Trachea (tissue), 1 donor: ENCODE data around the genes P2RY11, AP1M2 and DNM2.

- PRO-cap: bidirectional peak, plus-strand start at chr19:10096256, minus-strand start at chr19:10096131
Measured at GRCh38 chr19:10095681-10096690, 6.5 kb downstream of the ANGPTL6 start.

- PRO-cap: unidirectional peak, plus-strand start at chr19:10111561
Measured at GRCh38 chr19:10111105-10111800, at the start of gene P2RY11. Gene P2RY11 (plus strand): TSS chr19:10111693.

DNA sequence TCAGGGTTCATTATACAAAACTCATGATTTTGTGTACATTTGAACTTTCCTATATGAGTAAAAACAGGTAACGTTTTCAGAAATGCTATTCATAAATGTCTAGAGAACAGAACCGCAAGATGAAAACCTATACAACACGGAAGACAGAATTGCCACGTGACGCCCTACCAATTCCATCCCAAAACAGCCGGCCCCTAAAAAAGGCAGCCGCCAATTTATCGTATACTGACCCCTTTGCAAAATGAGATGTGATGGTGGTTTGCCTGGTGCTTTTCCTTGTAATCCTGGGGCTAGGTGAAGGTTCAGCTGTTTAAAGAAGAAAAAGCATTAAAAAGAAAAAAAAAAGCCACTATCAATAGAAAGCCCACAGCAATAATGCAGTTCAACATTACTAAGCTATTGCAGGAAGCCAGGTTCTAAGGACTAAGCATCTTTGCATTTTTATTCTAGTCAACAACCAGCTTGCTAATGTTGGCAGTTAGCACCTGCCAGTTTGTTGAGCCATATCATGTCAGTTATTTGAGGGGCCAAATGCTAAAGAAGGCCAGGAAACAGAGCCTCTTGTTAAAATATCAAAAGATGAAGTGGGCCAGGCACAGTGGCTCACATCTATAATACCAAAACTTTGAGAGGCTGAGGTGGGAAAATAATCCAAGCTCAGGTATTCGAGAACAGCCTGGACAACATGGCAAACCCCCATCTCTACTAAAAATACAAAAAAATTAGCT lies 17.5 kb downstream of the DNMT1 start:
- PRO-cap: no peak

DNA sequence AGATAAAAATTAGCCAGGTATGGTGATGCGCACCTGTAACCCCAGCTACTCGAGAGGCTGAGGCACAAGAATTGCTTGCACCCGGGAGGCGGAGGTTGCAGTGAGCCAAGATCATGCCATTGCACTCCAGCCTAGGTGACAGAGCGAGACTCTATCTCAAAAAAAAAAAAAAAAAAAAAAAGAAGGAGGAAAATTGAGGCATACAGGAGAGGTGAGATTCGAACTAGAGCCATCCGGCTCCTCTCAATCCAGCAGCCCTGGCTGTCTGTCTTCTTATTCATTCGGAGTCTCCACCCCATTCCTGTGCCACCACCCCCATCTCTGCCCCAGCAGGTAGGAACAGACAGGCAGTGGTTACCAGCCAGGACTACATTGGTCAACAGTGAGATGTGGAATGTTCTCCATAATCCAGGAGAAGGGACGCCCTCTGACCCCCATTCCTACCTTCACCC lies 6.5 kb upstream of the S1PR2 start:
- PRO-cap: no peak

DNA sequence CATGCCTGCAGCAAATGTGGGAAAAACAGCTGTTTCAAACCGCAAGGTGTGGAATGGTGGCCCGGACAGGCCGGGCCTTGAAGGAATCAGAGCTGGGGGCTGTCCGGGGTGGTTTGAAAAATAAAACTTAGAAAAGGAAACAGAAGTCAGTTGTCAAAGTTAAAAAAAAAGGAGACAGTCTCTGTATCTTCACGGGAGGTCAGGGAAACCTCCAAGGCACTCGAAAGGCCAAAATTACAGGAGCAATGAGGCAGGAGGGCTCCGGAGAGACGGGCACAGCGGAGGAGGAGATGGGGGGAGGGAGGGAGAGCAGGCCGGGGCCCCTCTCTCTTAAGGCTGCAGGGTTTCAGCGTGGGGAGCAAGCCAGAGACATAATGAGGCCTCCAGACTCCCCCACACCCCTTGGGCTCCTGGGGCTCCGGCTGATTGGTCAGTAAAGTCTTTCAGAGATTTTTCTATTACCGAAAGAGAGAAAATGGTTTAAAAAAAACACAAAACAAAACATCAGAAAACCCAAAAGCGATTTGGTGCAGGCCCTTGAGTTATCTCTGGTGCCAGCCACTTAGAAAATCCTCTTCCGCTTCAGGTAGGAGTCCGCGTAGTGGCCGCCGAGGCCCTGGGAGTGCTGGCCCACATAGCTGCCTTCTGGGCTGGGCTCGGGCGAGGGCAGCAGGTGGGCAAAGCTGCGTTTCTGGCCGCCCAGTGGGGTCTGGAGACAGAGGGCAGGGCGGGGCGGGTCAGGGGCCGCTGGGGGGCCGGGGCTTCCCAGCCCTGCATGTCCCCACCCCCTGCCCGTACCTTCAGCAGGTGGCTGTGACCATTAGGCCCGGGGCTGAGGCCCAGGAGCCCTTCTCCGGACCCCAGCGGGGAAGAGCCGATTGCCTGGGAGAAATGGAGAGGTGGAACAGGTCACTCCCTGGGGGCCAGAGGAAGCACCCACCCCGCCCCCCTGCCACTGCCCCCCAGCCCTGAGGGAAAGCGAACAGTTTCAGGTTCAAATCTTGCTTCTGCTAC lies 1.4 kb upstream of the FDX2 start:
- PRO-cap: no peak

DNA sequence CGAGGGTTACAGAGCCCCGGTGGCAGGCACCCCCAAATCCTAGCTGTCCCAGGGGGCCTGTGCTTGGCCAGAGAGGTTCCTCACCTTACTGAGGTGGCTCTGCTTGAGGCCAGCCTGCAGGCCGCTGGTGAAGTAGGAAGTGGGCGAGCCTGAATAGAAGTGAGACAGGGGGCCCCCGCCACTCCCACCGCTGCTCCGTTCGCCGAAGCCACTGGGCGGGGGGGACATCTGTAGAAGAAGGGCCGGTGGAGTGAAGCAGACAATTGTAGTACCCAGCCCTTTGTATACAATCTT lies 2.3 kb upstream of the FDX2 start:
- PRO-cap: no peak

DNA sequence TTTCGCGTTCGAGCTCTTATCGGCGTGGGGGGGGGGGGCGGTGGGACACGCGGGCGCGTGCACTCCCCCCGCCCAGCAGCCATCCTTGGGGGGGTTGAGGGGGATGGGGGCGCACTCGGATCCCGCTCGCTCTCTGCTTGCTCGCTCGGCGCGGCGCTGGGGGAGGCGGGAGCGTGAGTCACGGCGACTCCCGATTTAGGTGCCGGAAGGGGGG lies 1.2 kb upstream of the PDE4A start:
- PRO-cap: no peak

DNA sequence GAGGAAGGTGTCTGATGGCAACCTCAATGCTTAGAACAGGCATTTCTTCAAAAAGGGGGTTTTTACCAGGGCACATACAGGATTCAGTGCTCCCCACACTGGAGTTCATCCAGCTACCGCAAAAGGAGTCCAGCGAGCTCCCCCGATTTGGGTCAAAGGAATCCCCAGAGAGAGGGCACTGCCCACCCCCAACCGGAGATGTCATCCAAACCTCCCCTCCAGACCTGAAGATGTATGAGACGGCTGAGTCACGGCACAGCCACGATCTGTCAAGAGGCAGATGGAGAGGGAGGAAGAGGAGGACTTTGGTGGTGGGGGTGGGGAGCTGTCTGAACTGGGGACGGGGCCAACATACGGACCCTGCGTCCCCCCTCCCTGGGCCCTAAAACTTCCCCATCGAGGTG lies 3.6 kb downstream of the PDE4A start:
- PRO-cap: no peak

DNA sequence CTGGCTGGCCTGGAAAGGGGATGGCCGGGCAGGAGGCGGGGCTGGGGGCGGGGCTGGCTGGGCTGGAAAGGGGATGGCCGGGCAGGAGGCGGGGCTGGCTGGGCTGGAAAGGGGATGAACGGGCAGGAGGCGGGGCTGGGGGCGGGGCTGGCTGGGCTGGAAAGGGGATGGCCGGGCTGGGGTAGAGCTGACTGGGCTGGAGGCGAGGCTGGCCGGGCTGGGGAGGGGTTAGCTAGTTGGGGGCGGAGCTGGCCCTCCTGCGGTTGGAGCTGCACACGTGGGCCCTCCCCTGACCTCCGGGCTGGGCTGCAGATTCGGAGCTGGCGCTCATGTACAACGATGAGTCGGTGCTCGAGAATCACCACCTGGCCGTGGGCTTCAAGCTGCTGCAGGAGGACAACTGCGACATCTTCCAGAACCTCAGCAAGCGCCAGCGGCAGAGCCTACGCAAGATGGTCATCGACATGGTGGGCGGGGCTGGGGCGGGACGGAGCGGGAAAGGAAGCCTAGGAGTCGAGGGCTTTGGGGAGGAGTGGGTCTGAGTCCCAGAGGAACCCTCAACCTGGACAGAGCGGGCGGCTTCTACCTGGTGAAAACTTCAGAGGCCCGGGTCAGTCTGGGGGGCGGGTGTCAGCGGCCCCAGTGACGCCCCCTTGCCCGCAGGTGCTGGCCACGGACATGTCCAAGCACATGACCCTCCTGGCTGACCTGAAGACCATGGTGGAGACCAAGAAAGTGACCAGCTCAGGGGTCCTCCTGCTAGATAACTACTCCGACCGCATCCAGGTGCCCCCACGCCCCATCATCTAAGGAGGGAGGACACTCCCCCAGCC lies 41.1 kb downstream of the PDE4A start:
- PRO-cap: bidirectional peak, plus-strand start at position 184 of the sequence, minus-strand start outside the sequence

DNA sequence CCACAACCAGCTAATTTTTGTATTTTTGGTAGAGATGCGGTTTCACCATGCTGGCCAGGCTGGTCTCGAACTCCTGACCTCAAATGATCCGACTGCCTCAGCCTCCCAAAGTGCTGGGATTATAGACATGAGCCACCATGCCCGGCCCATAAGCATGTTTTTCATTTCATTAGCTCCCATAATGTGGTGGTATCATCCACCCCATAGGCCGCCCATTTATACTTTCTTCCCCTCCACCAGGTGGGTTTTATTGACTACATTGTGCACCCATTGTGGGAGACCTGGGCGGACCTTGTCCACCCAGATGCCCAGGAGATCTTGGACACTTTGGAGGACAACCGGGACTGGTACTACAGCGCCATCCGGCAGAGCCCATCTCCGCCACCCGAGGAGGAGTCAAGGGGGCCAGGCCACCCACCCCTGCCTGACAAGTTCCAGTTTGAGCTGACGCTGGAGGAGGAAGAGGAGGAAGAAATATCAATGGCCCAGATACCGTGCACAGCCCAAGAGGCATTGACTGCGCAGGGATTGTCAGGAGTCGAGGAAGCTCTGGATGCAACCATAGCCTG lies 36.4 kb downstream of the KEAP1 start:
- PRO-cap: no peak

DNA sequence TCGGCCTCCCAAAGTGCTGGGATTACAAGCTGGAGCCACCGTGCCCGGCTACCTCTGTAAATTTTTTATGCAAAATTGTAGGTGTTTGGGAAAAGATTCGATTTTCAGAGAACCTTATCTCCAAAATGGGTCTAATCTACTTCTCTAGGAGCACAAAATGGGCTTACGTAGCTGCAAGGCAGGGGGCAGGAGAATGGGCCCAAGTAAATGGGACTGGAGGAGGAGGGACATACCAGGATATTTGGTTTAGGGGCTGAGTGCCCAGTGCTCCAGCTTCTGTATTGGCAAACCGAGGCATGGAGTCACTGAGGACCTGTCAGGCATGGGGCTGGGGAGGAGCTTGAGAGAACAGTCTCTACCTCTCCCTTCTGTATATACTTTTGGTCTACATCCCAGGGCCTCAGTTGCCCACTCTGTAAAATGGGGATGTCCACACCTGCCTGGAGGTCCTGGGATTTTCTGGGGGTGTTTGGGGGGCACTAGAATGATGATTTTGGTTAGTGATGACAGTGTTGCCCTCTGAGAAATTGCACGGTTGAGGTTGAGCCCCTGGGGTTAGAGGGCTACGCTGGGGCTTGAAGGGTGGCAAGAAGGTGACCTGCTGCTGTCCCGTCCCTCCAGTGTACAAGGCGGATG lies 4.7 kb downstream of the ATG4D start:
- PRO-cap: no peak

GRCh38 chr19:10586910-10587474 lies at the start of gene AP1M2:
Gene AP1M2 (minus strand): TSS chr19:10587312.
- PRO-cap: no peak

GRCh38 chr19:10593874-10594702 lies 7.0 kb upstream of the AP1M2 start:
- PRO-cap: no peak

- PRO-cap: unidirectional peak, plus-strand start at chr19:10644660
Measured at GRCh38 chr19:10643725-10644815, 10.1 kb upstream of the ILF3 start.

DNA sequence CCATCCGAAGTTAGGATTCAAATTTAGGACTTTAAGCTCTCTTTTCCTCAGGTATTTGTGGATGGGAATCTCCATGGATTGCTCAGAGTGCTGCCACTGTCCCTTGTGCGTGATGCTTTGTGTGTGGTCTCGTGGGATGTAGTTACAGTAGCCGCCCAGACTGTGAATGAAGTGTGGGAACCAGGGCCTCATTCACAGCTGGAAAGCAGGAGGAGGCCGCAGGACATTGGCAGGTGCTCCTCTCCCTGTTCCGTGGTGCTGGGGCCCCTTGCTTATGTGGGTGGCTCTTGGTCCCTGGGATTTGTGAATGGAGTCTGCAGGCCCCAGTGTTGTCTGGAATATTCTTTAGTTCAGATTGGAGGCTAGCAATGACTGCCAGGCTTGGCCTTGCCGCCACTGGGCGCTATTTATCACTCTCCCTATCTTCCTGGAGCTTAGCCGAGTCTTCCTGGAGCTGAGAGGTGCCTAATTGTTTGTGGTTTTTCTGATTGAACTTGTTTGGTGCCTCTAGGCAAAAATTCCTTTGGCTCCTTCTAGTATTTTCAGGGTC lies 1.6 kb downstream of the ILF3 start:
- PRO-cap: bidirectional peak, plus-strand start at position 191 of the sequence, minus-strand start at position 111 of the sequence; unidirectional peak, minus-strand start at position 254 of the sequence; unidirectional peak, minus-strand start at position 309 of the sequence

- PRO-cap: no peak
Measured at GRCh38 chr19:10662226-10663127, 8.3 kb downstream of the ILF3 start.

DNA sequence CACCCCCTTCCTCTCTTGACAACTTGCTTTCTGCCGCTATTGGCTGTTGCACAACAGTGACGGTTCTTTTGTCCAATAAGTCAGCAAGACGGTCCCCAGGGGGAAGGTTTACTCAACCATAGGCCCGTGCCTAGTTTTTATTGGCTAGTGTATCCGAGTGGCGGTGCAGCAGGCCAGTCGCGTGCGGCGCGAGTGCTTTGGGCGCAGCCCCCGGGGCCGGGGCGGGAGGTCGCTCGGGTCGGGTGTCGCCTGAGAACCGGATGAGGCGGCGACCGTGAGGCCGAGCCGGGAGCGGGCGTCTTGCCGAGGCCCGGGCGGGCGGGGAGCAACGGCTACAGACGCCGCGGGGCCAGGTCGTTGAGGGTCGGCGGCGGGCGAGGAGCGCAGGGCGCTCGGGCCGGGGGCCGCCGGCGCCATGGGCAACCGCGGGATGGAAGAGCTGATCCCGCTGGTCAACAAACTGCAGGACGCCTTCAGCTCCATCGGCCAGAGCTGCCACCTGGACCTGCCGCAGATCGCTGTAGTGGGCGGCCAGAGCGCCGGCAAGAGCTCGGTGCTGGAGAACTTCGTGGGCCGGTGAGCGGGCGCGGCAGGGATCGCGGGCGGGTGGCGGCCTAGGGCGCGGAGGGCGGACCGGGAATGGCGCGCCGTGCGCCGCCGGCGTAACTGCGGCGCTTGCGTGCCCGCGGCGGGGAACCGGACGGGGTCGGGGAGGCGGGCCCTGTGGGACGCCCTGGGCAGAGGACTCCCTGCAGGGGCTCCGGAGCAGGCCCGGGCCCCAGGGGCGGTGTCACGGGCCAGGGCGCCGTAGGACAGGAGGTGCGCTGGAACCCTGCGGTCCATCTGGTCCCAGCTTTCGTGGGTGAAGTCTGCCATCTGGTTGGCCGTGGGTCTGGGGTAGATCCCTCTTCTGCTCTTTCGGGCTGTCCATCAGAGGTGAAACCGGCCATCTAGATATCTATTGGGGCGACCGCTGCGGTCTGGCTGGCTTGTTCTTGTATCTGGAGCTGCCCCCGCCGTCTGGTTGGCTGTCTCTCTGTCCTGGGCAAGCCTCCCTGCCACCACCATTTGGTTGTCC lies at the start of gene DNM2:
Gene DNM2 (plus strand): TSS at position 252 of the 1,078 bp plus-strand sequence.
- PRO-cap: unidirectional peak, plus-strand start at position 147 of the sequence; unidirectional peak, plus-strand start at position 252 of the sequence; unidirectional peak, plus-strand start at position 364 of the sequence

- PRO-cap: no peak
Measured at GRCh38 chr19:10740737-10741130, 22.9 kb downstream of the DNM2 start.

DNA sequence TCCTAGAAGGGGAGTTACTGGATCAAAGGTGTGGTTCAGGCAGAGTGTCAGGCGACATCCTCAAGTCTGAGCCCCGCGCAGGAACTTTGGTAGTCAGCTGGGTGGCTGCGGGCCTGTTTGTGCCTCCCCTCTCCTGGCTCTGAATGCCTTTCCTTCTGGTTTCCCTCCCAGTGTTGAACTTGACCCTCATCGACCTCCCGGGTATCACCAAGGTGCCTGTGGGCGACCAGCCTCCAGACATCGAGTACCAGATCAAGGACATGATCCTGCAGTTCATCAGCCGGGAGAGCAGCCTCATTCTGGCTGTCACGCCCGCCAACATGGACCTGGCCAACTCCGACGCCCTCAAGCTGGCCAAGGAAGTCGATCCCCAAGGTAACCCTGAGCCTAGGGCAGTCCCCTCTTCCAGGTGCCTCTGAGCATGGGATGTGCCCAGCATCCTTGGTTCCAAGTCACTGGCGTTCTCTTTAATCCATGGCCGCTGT lies 57.7 kb downstream of the DNM2 start:
- PRO-cap: no peak

GRCh38 chr19:10784121-10784748 lies 51.8 kb downstream of the TMED1 start:
- PRO-cap: no peak